CMK (cell line): ENCODE results near the genes COL16A1 and HDAC1.

GRCh38 chr1:30756534-30757541 lies 736 bp downstream of the LAPTM5 start:
- RRBS: 2% methylated on average over 5 of the region's 21 CpGs

GRCh38 chr1:30830445-30830807 lies 72.9 kb upstream of the LAPTM5 start:
- RRBS: no CpG with 5 or more reads among the region's 4 CpGs

DNA sequence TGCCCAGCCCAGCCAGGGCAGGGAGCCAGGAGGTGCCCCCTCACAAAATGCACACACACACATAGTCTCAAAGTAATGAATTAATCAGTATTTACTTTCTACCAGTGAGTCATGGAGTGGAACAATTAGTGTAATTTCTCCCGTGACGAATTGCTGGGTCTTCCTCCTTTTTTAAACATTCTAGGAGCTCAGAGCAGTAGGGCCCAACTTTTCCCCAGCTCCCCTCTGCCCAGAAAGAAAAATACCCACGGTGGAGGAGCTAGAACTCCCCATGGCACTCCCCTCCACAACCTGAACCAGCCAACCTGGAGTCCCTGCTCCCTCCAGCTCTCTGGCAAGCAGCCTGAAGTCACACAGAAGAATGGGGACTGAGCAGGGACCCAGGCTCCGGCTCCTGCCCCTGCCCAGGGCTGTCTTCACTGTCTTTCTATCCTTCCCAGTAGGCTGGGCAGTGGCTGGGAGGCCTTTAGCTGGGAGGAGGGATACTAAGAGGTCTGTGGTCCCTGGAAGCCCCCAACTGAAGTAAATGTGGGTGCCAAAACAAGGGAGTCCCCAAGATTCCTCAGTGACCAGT lies 29.2 kb downstream of the SDC3 start:
- RRBS: no CpG with 5 or more reads among the region's 4 CpGs

- RRBS: no CpG with 5 or more reads among the region's 6 CpGs
Observed at GRCh38 chr1:31063529-31064003, 2.0 kb downstream of the PUM1 start.

DNA sequence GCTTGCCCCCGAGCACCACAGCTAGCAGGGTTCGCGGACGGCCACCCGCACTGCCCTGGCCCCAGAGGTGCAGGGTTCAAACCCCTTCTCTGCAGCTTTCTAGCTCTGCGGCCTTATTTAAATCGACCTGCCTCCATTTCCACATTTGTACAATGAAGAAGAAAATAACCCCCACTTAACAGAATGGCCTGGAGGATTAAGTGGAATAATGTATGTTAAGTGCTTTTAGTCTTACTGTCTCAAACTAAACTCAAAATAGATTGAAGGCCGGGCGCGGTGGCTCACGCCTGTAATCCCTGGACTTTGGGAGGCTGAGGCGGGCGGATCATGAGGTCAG lies 503 bp upstream of the PUM1 start:
- RRBS: no CpG with 5 or more reads among the region's 13 CpGs

- RRBS: no CpG with 5 or more reads among the region's 6 CpGs
Observed at GRCh38 chr1:31374726-31375389, 2.0 kb upstream of the FABP3 start.

- RRBS: 91% methylated on average over 1 of the region's 27 CpGs
Observed at GRCh38 chr1:31433819-31434761, 21.1 kb downstream of the SERINC2 start.

DNA sequence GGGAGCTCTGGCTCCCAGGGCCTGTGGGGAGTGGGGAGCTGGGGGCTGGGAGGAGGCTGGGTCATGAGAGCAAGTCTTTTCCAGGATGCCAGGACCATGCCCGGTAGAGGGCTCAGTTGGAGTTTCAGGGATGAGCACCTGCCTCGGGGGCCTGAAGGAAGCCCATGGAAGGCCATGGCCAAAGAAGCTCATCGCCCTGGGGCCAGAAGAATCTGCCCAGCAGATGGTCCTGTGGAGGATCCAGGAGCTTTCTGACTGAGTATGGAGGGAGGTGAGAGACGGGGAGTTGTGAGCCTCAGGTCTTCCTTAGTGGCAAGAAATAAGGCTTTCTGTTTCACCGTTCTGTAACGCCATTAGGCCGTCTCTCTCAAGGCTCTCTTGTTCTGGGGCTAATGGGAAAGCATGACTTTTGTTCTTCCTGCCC lies 75.0 kb upstream of the TINAGL1 start:
- RRBS: no CpG with 5 or more reads among the region's 7 CpGs

- RRBS: 63% methylated on average over 3 of the region's 8 CpGs
Observed at GRCh38 chr1:31668649-31669059, 24.0 kb upstream of the PEF1 start.

GRCh38 chr1:31680169-31680460 lies 23.7 kb downstream of the COL16A1 start:
- RRBS: no CpG with 5 or more reads among the region's 9 CpGs

GRCh38 chr1:31703783-31704307 lies at the start of gene COL16A1:
TSS of gene COL16A1 (minus strand) at chr1:31704017.
- RRBS: 94% methylated on average over 5 of the region's 33 CpGs

DNA sequence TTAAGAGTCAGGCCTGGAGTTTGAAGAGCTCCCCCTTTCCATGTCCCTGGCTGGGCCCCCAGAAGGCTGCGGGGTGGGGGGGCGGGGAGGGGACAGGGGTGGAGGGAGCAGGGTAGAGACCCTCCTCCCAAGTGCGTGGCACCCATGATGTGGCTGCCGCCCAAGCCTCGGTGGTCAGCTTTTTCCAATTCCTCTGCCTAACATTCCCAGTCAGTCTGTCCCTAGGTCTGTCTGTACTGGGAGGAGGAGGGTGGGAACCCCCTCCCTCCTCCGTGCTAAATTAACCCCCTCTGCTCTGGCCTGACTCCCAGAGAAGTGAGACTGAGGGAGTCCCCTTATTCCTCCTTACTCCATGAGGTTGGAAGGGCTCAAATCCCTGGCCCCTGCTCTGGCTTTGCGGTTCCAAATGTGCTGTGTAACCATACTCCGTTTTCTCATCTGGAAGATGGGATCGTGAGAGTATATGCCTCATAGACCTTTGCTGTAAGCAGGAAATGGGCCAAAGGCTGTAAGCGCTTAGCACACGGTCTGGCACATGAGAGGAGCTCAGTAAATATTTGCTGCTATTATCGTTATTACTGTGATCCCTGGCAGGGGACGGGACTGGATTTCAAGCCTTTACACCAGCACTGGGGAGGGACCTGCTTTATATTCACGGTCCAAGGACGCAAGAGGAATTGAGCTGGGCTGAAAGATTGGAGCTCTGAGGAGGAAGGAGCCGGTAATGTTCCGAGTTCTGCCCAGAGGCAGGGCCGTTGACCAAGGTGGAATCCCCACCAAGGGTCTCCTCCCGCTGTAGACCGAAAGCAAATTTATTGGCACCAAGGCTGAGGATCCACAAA lies 712 bp upstream of the COL16A1 start:
- RRBS: no CpG with 5 or more reads among the region's 20 CpGs

- RRBS: no CpG with 5 or more reads among the region's 8 CpGs
Observed at GRCh38 chr1:31922641-31923005, 15.5 kb downstream of the PTP4A2 start.

- RRBS: no CpG with 5 or more reads among the region's 2 CpGs
Observed at GRCh38 chr1:31929197-31929700, 8.9 kb downstream of the PTP4A2 start.

GRCh38 chr1:31937123-31937989 lies 812 bp downstream of the PTP4A2 start:
- RRBS: 1% methylated on average over 12 of the region's 45 CpGs

- RRBS: no CpG with 5 or more reads among the region's 3 CpGs
Observed at GRCh38 chr1:32023377-32023816, 9.7 kb downstream of the KHDRBS1 start.

DNA sequence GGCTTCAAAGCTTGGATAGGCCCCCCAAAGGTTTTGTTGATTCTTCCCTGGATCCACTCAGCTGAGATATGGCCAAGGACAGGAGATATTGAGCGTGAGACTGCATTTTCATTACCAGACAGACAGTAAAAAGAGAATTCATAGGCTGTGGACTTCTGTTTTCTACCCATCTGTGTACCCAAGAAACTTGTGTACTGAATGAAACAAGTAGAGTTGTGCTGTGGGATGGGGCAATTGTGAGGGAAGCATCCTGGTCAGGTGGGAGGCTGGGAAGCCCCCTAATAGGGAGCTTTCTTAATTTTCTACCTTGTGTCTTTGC lies 12.9 kb upstream of the TMEM39B start:
- RRBS: no CpG with 5 or more reads among the region's 1 CpG

DNA sequence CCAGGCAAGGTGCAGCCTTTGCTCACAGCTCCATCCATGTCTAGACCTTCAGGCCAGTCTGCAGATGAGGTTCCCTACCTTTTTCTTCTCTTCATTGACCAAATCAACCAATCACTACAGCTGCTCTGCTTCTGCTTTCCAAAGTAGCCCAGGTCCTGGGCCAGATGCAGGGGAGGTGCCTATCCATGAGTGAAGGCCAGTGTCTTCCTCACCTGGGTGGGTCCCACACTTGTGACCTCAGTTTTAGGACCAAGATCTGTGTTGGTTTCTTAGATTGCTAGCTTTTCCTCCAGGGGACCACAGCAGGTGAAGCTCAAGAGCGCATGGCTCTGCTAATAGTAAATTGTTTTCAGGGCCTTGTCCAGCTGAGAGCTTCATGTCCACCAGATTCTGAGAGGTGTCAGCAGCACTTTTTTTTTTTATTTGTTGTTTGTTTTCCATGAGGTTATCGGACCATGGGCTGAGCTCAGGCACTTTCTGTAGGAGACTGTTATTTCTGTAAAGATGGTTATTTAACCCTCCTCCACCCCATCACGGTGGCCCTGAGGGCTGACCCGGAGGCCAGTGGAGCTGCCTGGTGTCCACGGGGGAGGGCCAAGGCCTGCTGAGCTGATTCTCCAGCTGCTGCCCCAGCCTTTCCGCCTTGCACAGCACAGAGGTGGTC lies 2.9 kb upstream of the CCDC28B start:
- RRBS: no CpG with 5 or more reads among the region's 6 CpGs

DNA sequence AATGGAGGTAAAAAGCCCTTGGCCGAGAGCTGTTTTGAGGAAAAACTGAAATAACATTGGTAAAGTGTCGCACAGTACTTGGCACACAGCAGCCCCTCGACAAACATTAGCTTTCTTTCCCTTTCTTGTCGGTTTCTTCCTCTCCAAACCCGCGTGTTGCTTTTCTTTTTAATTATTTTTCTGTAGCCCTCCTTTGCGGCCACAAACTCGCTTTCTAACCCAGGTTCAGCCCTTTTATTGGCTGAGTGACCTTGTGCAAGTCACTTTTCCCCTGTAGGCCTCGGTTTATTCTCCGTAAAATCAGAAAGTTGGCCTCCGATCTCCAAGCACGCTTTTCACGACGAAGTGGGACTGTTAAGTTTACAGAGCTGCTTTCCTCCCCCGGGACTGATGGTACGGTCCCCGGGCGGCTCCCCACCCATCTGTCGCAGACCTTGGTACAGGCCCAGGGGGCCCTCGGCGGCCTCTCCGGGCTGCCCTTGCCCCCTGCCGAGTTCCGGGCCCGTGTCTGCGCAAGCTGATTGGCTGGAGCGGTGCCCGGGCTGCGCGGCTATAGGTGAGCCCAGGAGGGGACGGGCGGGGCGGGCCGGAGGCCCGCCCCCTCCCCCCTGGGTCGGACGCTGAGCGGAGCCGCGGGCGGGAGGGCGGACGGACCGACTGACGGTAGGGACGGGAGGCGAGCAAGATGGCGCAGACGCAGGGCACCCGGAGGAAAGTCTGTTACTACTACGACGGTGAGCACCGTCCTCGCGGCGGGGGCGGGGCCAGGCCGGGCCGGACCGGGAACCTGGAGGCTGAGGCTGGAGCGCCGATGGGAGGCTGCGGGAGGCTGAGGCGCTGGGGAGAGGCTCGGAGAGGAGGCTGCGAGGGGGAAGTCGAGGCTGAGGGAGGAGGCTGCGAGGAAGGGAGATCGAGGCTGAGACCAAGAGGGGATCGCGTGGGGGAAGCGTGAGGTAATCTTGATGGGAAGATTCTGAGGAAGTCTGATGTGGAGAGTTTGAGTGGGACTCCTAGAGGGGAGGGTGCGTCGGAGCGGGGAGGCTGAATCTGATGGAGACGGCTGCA lies at the start of gene HDAC1:
Gene HDAC1, plus strand, starts transcription at position 599 of the 1,065 bp plus-strand sequence.
- RRBS: 1% methylated on average over 26 of the region's 76 CpGs

DNA sequence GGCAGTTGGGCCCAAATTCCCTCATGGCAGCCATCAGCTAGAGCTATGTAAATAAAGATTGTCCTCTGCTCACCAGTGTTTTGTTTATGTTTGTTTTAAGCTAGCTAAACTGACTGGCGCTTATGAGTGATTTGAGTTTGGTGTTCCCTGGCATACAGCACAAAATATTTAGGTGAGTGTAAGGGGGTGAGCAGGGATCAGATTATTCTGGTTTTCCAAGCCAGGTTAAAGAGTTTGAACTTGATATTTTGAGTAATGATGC lies 18.2 kb downstream of the HDAC1 start:
- RRBS: no CpG with 5 or more reads among the region's 1 CpG